ENCODE measurements around the genes TNFRSF1A and CD27.

GRCh38 chr12:4829230-4830182, 20.4 kb downstream of the KCNA6 start:
- RRBS, result no CpG with 5 or more reads among the region's 11 CpGs

DNA sequence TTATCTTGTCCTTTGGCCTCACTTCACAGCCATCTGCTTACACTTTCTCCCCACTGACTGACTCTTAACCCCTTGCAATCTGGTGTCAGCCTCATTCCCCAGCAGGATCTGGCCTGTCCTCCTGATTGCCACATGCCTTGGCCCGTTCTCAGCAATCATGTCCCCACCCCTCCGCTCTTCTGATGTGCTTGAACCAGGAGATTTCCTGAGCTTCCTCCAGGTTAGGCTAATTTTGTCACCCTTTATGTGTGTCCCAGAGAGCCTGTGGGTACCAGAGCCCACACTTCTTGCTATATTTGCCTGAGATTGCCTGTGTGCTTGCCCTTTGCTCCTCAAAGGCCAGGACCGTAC, 64.6 kb downstream of the KCNA1 start:
- RRBS, result no CpG with 5 or more reads among the region's 3 CpGs

- RRBS, result no CpG with 5 or more reads among the region's 18 CpGs
Measured at GRCh38 chr12:5122170-5122743, 78.6 kb downstream of the KCNA5 start.

DNA sequence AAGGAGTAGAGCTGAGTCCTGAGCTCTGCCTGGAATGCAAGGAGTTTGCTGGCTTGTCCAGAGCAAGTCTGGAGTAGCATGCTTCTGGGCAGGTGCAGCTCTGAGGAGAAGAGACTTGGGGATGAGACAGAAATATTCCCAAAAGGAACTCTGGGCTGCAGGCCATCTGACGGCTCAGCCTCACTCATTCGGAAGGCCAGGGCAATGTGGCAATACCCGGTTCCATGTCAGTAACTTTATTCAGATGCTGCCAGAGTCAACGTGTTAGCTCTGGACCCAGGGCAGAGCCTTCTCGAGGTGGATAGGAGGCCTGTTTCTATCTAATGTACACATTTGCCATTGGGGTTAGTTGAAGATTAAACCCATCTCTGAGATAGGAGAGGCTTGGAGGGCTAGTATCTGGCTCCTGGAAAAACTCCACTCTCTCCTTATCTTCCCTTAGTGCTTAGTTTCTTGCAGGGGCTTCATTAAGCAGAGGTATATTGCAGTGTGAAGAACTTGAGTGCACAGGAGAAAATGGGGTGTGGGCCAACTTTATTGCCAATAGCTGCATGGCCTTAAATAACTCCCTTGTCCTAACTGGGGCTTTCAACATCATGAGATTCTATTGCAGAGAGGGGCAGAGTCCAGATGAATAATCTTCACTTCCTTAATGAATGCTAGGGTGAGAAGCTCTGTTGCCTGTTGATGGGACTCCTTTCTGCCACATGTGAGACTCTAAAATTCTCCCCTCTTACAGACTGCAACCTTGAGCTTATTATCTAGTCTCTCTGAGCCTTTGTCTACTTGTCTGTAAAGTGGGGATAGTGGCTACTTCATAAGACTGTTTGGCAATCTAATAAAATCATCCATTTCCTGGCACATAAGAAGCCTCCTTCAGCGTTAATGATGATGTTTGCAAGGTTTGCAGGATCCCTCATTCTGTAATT, 65.7 kb downstream of the NTF3 start:
- RRBS, result no CpG with 5 or more reads among the region's 6 CpGs

DNA sequence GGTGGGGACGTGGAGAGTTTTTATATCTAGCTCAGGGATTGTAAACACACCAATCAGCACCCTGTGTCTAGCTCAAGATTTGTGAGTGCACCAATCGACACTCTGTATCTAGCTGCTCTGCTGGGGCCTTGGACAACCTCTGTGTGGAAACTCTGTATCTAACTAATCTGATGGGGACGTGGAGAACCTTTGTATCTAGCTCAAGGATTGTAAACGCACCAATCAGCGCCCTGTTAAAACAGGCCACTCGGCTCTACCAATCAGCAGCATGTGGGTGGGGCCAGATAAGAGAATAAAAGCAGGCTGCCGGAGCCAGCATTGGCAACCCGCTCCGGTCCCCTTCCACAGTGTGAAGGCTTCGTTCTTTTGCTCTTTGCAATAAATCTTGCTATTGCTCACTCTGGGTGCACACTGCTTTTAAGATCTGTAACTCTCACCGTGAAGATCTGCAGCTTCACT, 18.2 kb upstream of the VWF start:
- RRBS, result no CpG with 5 or more reads among the region's 11 CpGs

DNA sequence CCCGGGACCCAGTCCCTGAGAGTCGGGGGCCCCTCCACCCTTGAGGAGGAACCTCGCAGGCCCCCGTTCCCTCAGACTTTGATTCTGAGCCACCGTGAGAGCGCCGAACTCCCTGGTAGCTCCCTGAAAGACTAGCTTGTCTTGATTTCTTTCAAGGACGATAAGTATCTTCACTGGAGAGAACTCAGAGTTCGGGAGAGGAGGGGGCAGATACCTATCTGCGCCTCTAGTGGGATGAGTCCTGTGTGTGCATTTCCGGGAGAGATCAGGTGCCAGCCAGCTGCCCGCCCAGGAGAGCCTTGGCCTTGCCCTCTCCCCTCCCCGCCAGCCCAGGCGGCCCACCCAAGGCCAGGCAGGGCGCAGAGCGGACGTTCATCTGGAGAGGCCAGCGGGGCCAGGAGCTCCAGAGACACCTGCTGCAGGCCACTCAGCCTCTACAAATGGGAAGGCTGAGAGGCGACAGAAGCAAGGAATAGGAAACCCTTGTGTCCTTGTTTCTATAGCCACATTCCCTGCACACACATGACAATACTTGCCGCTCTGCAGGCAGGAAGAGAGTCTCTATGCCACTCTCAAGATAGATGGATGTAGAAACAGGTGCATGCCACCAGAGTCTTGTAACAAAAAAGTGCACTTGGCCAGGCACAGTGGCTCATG, 1.0 kb downstream of the CD9 start:
- RRBS, result no CpG with 5 or more reads among the region's 20 CpGs

GRCh38 chr12:6202362-6203413, 2.5 kb downstream of the CD9 start:
- RRBS, result no CpG with 5 or more reads among the region's 11 CpGs

DNA sequence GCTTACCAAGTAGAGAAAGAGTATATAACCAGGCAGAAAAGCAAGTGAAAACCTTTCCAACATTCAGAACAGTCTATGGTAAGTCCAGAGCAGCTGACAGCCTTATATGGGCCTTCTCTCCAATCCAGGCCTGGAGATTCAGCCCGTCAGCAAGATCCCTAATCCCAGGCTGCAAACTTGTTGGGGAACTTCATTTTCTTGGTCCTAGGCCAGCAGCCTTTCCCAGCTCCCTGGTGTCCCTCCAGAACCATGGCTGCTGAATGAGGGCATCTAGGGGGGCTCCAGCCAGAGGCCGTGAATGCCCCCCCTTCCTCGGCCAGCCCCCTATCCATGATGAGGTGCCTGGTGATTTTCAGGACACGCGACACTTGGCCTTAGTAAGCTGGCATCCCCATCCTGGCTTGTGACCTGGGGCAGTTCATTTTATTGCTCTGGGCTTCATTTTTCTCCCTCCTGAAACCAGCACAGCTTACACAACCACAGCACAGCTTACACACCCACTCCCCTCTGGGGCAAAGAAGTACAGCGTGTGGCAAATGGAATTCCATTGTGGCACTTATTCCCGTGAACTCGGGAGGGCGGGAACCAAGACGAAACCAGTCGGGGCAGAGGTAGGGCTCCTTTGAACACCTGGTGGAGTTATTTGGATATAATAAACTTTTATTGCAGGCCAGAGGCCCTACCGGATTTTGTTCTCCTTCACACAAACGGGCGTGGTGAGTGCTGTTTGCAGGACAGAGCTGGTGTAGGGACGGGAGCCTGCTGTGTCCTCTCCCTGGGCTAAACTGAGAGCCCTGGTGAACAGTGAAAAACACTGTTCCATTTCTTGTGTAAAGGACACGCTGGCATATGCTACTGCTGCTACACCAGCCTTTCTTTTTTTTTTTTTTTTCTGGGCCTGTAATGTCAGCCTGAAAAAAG, 29.0 kb downstream of the CD9 start:
- RRBS, result no CpG with 5 or more reads among the region's 16 CpGs

DNA sequence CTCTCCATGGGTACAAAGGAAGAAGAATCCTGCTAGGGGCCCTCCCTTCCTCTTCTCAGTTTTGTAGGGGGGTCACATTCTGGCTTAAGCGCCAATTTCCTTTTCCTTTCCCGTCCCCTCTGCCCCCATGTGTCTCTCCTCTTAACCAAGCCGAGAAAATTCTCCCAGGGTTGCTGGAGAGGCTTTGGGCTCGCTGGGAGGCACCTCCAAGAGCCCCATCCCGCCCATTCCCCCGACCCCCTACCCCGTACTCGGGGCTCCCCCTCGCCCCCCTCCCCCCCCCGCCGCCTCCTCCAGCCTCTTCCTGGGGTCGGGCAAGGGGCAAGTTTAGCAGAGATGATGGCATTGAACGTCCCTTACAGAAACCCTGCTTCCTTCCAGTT, 13.5 kb downstream of the PLEKHG6 start:
- RRBS, result no CpG with 5 or more reads among the region's 13 CpGs

GRCh38 chr12:6341474-6342430, at the start of gene TNFRSF1A:
Gene TNFRSF1A, minus strand, starts transcription at chr12:6342076.
- RRBS, result no CpG with 5 or more reads among the region's 22 CpGs

GRCh38 chr12:6343477-6344295, 1.8 kb upstream of the TNFRSF1A start:
- RRBS, result no CpG with 5 or more reads among the region's 9 CpGs

- RRBS, result 21% methylated on average over 2 of the region's 10 CpGs
Measured at GRCh38 chr12:6388222-6388881, 4.4 kb downstream of the LTBR start.

GRCh38 chr12:6444377-6445598, at the start of gene CD27:
Gene CD27, plus strand, starts transcription at chr12:6444955.
- RRBS, result no CpG with 5 or more reads among the region's 19 CpGs

DNA sequence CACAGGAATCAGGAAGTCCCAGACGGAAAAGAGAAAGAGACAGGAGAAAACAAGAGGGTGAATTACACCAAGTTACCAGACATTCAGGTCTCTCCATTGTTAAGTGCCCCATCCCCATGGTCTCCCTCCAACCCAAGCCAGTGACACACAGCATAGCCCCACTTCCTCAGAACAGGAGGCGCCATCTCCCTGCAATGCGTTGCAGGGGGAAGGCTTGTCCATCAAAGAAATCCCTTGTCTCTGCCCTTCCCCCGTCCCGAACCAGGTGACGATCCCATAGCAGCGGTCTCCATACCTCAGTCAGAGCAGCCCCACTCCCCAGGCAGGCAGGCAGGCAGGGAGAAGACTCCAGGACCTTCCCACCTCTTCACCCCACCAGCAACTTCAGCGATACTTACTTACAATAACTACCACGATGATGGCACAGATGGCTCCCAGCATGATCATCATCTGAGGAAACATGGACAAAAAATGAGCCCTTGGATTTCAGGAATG, 5.9 kb downstream of the VAMP1 start:
- RRBS, result no CpG with 5 or more reads among the region's 9 CpGs

GRCh38 chr12:6470106-6470516, 366 bp downstream of the VAMP1 start:
- RRBS, result no CpG with 5 or more reads among the region's 24 CpGs

DNA sequence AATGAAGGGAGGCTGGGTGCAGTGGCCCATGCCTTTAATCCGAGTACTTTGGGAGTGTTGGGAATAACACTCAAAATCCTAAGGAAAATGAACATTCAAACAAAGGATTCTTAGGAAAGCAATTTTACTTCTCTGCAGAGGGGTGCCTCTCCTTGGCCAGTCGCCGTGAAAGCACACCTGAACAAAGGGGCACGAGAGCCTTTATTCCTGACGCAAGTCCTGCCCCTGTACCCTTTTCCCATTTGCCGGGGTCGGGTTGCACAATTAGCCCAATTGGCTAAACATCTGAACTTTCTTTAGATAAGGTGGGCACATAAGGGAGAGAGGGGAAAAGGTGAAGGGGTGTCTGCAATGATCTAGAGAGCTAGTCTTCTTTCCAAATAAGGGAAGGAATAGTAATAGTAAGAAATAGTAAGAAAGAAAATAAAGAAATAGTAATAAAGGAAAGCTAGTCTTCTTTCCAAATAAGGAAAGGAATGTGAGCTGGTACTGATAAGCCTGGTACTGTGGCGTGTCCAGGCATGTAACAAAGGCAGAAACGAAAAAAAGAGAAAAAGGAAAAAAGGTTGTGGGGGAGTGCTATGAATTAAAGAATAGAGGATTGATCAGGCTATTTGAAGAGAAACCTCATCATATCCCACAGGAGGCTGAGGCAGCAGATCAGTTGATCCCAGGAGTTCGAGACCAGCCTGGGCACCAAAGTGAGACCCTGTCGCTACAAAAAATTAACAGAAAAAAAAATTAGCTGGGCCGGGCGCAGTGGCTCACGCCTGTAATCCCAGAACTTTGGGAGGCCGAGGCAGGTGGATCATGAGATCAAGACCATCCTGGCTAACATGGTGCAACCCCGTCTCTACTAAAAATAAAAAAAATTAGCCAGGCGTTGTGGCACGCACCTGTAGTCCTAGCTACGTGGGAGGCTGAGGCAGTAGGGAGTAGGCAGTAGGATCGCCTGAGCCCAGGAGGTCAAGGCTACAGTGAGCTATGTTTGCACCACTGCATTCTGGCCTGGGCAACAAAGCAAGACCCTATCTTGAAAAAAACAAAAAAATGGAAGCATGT, 13.7 kb downstream of the NCAPD2 start:
- RRBS, result no CpG with 5 or more reads among the region's 20 CpGs

DNA sequence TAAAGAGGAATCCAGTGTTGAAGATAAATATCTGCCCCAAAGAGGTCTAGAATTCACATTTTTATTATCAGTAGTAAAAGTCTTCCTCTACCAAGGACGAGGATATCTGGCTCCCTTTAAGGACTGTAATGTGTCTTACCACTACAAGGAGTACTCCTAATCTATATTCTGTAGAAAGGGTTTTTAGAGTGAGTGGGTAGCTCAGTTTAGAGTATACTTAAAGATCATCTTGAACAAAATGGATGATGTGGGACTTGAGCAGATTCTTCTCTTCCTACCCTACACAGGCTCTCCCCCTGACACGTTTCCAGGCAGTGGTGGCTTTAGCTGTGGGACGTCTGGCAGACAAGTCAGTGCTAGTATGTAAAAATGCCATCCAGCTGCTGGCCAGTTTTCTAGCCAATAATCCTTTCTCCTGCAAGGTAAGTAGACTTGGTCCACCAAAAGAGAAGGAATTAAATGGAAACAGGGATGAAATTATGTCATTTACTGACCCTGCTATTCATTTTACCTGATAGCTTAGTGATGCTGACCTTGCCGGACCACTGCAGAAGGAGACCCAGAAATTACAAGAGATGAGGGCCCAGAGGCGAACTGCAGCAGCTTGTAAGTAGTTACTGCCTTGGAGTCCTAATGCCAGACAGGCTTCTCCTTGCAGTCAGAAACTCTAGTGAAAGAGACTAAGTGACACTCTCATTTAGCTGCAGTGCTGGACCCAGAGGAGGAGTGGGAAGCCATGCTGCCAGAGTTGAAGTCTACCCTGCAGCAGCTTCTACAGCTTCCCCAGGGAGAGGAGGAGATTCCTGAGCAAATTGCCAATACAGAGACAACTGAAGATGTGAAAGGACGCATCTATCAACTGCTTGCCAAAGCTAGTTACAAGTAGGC, 17.0 kb upstream of the GAPDH start:
- RRBS, result no CpG with 5 or more reads among the region's 6 CpGs

DNA sequence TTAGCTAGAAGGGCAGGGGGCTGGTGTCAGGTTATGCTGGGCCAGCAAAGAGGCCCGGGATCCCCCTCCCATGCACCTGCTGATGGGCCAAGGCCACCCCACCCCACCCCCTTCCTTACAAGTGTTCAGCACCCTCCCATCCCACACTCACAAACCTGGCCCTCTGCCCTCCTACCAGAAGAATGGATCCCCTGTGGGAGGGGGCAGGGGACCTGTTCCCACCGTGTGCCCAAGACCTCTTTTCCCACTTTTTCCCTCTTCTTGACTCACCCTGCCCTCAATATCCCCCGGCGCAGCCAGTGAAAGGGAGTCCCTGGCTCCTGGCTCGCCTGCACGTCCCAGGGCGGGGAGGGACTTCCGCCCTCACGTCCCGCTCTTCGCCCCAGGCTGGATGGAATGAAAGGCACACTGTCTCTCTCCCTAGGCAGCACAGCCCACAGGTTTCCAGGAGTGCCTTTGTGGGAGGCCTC, 1.1 kb upstream of the GAPDH start:
- RRBS, result 5% methylated on average over 1 of the region's 11 CpGs

DNA sequence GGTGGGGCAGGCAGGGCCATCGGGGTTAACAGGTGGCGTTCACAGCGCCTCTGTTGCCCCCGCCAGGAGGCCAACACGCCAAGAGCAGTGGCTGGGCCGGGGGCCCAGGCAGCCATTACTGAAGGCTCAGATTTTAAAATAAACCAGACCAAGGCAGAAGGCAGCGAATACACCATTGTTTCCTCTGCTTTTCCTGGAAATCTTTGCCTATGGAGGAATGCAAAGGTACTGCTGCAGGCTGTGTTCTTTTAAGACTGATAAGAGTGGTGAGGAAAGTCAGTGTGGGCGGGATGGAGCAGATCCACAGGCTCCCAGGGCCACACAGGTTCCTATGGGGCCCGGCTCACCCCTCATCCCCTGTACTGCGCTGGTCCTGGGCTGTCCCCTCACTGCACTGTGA, 7.3 kb downstream of the GAPDH start:
- RRBS, result no CpG with 5 or more reads among the region's 10 CpGs

DNA sequence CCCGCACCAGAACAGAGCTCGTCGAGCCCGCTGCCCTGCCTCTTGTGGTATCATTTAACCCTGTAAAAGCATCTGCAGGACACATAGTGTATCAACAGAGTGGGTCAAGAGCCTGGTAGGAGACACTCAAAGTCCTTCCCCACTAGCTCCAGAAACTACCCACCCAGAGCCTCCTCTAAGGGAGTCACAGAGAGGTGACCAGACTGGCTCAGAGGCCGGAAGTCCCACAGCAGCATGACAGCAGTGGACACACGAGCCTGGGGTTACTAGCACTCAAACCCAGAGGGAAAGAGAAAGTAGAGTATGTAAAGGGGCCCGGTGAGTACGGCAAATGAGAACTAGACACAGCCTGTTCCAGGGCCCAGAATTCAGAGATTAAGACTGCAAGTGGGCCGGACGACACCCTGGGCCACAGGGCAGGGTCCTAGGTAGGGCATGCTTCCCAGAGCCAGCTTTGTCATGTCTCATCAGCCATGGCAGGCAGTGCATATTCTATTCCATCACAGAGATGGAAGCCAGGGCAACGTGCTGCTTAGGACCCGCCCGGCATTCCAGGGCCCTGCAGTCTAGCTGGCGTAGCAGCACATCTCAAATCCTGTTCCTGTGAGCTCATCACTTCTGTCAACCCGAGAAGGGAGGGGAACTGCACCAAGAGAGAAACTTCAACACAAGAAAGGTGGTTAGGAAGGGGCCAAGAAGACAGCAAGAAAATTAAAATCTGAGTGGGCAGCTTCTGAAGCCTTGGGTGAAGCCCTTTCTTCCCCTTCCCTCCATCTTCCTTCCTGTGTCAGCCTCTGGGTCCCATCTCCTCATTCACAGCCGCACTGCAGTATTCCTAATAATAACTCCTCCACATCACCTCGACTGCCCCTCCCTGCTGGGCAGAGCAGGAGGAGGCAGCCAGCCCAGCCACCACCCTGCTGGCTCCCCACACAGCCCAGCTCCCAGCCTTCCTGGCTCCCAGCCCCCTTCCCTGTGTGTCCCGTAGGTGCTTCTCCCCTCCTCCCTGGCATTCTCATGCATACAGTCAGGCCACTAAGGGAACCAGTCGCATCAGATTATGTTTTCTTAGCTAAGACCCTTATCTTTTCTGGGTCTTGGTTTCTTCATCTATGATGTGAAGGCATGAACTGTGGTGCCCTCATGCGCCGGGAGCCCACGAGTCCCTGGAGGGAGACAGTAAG, 4.0 kb downstream of the IFFO1 start:
- RRBS, result 100% methylated on average over 1 of the region's 22 CpGs

Data from Jurkat, Clone E6-1 (cell line).